GM19240 (cell line): ENCODE data around the genes PRRT1B and RAPGEF1.

GRCh38 chr9:131420669-131421613 is 27.1 kb downstream of the PRRC2B start:
- RRBS, result no CpG with 5 or more reads among the region's 17 CpGs

DNA sequence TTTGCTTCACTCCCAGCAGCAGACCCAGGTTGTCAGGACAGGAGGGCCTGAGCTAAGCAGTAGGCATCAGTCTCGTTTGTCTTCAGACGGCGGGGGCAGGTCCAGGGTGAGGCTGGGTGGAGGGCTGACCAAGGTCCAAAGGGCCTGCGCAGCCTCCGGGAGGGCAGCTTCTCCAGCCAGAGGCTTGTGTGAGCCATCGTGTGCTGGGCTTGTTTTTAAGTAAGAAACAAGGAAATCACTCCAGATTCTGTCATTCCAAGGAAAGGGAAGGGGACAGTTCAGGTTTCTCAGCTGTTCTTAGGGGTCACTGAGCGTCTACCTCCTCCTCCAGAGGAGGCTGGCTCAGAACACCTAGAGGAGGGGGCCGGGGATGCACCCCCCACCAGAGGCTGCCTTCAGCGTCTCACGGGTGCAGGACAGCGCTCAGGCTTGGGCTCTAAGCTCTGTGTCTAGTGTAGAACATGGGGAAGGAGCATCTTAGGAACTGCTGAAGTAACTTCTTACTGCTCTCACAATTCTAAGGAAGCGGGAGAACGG is 5.5 kb upstream of the POMT1 start:
- RRBS, result no CpG with 5 or more reads among the region's 13 CpGs

GRCh38 chr9:131498745-131499483 is 3.8 kb upstream of the POMT1 start:
- RRBS, result no CpG with 5 or more reads among the region's 11 CpGs

DNA sequence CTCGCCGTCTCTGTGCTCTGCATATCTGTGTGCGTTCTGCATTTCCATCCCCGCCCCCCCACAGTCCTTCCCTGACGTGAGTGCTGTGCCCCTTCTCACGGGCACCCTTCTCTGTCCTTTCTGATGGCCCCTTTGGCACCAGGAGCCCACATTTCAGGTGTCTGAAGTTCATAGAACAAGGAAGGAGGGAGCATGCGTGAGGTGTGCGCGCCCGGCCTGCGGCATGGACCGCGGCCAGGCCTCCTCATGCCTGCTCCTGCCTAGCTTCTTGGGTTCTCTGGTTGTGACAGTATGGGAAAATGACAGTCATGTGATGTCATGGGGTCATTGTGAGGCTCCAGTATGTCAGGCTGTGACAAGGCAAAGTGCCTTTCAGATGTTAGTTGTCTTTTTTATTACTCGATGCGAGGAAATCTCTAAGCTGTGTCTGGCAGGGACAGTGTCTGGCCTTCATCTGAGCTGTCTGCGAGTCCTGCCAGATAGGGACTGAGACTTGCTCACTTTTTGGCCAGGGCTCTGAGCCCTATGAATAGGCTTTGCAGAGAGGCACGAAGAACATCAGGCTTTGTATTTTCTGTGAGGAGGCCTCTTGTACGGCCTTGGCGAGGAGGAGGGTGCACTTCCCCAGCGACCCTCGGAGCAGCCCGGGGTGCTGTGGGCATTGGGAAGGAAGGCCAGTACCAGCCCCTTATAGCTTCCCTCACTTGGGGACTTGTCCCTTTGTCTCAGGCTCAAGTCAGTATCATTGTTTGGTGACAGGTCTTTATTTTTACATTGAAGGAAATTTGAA is 13.2 kb downstream of the UCK1 start:
- RRBS, result no CpG with 5 or more reads among the region's 22 CpGs

DNA sequence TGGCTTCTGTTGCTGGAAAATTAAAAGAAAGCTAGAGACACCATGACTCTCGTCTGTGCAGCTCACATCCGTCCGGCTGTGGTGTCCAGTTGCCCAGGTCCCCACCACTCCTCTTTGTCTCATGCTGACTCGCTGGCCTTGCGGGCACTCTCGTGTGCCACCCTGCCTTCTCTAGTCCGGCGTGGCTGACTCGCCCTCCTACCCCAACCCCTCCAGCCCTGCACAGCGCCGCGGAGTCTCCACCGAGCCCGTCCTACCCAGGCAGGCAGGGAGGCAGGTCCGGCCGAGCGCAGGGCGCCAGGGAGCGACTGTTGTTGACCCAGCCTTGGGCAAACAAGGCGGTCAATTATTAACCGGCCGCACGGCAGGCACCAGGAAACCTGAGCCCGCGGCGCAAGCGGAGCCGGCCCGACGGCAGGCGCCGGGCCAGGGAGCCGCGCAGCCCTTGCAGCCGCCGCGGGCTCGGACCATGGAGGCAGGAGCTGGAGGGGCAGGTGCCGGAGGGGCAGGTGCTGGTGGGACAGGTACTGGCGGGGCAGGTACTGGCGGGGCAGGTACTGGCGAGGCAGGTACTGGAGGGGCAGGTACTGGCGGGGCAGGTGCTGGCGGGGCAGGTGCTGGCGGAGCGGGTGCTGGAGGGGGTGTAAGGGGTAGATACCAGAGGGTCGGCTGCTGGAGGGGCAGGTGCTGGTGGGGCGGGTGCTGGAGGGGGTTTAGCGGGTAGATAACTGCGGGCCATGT is at the start of gene PRRT1B:
Gene PRRT1B, plus strand, starts transcription at position 377 of the 741 bp plus-strand sequence.
- RRBS, result 42% methylated on average over 25 of the region's 50 CpGs

GRCh38 chr9:131578291-131579572 is 33.4 kb downstream of the PRRT1B start:
- RRBS, result 33% methylated on average over 11 of the region's 33 CpGs

DNA sequence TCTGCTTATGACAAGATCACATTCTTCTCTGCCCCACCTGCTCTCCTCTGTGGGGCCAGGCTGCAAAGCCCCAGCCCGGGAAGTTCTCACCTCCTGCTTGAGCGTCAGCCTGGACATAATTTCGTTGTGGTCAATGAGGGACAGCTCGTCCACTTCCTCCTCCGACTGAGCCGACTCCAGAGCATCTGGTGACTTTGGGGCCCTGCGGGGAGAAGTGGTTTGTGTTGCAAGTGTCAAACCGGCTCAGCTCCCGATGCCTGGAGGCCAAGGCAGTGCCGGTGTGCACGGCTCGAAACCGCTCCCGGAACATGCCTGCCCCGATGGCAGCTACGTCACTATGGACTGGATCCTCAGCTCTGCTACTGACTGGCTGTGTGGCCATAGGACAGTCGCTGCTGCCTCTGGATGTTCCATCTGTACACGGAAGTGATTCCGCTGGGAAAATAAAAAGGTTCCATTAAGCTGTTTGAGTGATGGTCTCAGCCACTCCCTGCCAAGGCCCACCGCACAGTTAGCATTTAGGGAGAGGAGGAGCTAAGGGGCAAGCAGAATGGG is 52.9 kb downstream of the PRRT1B start:
- RRBS, result no CpG with 5 or more reads among the region's 20 CpGs

DNA sequence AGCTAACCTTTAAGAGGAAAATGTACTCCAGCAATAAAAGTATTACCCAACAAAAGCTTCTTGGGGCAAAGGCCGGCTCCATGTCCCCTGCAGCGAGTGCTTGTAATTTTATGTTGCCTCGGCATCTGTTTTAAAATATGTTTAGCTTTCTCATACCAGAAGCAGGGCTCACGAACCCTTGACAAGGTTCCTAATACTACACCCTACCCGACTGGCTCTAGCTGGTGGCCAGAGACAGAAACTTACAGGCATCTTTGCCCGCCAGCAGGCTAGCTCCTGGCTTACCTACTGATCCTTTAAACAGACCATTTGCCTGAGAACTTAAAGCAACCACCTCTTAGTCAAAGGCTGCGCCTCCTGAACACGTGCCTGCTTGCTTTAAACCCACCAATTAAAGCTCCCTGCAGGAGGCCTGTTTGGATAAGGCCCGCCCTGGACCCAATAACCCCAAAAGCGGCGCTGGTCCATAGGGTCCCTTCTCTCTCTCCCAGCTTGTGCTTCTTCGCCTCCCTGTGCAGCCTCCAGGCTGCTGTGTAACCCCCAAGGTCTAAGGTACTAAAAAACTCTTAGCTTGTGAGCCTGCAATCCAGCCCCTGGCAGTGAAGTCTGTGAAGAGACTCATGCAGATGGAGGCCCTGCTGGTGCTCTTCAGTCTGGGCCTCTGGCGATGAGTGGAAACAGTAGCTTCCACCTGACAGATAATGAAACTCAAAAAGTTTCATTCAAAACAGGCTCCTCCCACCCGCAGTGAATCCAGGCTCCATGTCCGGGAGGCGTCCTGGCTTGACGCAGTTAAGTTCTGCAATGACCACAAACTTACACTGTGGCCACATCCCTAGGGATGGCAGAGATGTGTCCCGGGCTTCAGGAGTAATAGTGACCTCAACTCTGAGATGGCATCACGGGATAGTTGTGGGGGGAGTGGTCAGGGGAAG is 97.1 kb downstream of the PRRT1B start:
- RRBS, result 9% methylated on average over 4 of the region's 19 CpGs

DNA sequence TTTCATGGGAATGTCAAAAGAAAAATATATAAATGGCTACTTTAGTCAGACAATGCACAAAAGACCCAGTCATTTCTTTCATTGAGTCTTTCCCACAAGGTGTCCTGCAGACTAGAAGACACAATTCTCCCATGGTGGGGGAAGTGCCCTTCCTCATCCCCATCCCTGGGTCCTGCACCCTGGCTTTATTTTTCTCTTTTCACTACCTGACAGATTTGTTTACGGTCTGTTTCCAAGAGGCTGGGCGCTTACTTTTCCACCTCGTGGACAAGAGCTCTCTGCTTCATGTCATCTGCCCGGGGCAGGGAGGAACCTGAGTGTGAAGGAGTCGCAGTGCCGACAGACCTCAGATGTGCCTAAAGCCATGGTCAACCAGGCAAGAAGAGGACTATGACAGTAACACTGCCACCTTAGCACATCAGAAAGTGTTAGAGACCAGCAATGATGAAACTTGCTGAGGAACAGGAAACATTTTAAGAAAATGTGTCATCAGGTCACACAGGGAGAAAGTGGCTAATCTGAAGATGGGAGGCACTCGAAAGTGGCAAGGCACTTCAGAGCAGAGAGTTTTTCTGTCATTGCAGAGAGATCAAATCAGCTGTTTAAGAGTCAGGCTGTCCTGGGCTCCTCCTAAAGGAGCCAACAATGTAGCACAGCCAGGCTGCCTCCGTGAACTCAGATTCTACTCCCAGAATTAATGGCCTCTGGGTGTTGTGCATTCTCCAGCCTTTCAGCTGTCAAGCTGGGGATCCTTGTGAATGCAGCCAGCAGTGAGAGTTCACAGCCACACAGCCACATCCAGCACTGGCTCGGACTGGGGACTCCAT is 94.8 kb downstream of the RAPGEF1 start:
- RRBS, result no CpG with 5 or more reads among the region's 9 CpGs

DNA sequence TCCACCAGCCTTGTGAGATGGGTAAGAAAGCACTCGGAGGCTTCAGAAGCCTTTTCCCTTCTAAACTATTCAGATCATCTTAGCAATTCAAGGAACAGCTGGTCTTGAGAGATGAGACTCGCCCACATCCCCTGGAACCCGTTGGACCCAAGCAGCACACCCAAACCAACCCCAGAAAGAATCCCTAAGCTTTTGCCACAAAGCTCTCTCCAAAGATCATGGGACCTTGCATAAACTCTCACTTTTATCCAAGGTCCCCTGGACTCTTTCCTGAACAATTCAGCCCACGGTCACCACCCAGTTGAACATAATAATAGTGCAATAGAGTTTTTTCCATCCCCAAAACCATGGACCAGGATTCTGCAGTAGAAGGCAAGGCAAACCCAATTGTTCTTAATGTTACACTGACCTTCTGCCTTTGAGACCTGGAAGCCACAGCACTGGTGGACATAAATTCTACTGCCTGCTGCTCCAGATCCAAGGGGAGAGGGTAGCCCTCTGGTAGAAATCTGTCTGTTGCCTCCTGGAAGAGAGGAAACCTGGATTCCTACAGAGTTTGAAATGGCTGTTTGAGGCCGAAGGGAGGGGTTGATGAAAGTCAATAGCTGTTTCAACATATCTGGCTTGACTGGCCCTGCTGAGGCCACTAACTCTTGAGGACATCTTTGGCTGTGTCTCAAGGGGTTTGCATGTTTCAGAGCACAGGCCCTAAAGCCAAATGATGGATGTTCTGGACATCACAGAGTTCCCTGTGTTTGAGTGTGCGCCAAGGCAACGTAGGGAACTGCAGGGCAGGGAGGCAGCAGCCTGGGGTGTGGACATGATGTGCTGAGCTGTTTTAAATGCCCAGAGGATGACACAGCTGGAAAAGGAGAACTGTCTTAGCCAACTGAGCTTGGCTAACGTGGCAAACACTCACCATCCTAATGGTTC is 89.9 kb downstream of the RAPGEF1 start:
- RRBS, result no CpG with 5 or more reads among the region's 8 CpGs

- RRBS, result no CpG with 5 or more reads among the region's 7 CpGs
These were observed 63.7 kb downstream of the RAPGEF1 start for GRCh38 chr9:131676082-131676731.

DNA sequence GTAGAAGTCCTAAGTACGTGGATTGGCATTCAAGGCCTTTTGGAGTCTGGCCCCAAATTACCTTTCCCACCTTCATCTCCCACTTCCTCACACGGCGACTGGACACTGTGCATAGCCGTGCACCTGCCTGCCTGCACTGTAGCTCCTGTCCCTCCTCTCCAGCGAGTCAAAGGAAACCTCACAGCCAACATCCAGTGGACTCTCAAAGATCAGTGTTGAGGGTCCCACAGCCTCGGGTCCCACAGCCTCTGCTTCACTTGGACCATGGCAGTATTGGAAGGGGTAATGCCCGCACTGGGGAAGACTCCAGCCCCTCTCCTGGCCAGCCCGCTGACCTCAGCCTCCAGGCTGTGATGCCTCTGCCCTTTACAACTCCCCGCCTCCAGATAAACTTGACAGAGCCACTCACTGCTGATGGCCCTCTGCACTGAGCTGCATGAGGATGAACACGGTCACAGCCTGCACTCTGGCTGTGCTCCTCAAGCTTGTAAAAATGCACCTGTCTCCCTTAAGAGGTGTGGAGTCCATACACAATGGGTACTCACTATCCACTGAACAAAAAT is 23.0 kb downstream of the RAPGEF1 start:
- RRBS, result no CpG with 5 or more reads among the region's 10 CpGs

DNA sequence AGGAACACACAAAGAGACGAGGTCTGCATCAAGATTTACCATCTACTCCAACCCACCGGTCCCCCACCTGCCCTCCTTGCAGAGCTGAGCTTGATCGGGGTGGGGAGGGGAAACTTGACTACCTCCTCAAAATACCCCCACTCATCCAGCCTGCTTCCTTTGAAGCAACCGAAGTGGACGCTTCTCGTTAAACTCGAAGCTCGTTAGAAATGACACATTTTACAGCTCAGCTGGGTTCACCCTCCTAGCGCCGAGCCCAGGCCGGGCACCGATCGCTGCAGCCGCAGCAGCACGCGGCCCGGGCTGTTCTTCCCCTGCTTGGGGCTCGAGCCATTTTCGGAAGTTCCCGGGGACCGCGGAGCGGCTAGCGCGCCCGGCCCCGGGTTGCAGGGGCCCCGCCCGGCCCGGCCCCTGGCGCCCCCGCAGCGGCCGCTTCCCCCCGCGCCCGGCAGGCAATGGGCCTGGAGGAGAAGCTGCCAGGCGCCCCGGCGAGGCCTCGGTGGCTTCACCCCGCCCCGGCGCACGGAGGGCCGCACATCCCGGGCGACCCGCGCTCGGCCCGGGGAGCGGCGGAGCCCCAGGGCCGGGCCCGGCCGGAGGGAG is 630 bp downstream of the RAPGEF1 start:
- RRBS, result 3% methylated on average over 21 of the region's 57 CpGs

GRCh38 chr9:131739748-131740548 is at the start of gene RAPGEF1:
Gene RAPGEF1, minus strand, starts transcription at chr9:131740076.
- RRBS, result 2% methylated on average over 85 of the region's 106 CpGs

DNA sequence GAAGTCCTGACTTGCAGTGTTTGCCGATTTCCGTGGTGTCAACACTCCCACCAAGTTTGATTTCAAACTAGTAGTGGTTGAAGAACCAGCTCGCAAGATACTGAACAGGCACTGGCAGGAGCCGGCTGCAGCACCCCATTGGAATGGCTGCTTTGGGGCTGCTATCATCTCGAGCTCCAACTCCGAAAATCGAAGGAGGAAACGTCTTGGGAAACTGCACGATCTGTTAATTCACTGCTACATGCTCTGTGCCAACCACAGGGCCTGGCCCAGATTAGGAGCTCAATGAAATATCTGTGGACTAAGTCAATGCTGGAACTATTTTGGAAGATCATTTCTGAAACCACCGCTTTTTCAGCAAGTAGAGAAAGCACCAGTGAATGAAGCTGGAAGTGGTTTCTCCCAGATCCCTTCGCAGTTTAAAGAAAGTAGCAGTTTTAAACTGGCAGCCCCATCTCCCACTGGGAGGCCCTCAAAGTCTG is 122.7 kb upstream of the RAPGEF1 start:
- RRBS, result no CpG with 5 or more reads among the region's 11 CpGs

- RRBS, result no CpG with 5 or more reads among the region's 12 CpGs
These were observed 154.1 kb upstream of the RAPGEF1 start for GRCh38 chr9:131893740-131894514.

DNA sequence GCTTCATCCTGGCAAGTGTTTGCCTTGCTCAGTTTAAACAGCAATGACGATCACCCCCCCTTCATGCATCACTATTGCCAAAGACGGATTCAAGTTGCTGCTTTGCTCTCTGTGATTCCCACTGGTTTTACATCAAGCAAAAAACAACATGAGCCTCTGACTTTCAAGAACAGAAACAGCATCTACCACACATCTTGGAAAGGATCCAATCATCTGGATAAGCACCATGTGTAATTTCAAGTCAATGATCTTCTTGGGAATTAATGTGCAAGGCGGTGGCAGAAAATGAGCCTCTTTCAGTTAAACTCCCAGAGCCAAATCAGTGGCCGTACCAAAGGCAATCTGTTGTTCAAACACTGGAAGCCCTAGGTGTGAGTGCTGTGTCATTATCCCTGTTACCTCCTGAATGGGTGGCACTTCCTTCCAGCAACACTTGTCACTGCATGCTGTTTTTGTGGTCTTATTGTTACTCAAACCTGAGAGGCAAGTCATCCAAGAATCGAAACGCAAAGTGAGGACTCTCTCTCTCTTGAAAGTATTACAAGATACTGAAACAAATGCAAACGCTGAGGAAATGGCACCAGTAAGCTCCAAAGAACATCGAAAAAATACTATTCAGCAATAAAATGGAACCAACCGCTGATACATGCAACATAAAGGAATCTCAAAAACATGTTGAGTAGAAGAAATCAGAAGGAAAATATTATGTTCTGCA is 72.8 kb downstream of the MED27 start:
- RRBS, result no CpG with 5 or more reads among the region's 9 CpGs

GRCh38 chr9:132197763-132198130 is 35.9 kb downstream of the NTNG2 start:
- RRBS, result no CpG with 5 or more reads among the region's 16 CpGs

GRCh38 chr9:132327992-132328629 is 26.7 kb downstream of the SETX start:
- RRBS, result no CpG with 5 or more reads among the region's 5 CpGs

GRCh38 chr9:132744676-132745717 is 74.7 kb downstream of the GTF3C4 start:
- RRBS, result 41% methylated on average over 4 of the region's 45 CpGs